ENCODE measurements around the genes EYA3, RAB42 and SRSF4.

- PRO-cap, result bidirectional peak, plus-strand start at chr1:28088833, minus-strand start at chr1:28088610
- RAMPAGE, long total RNA, 4 experiments, result start-site peak on the minus strand in 4 of 4 experiments, at chr1:28088567-28088615 at its widest, 34 to 194 reads per replicate
These were observed at the start of gene EYA3 for GRCh38 chr1:28088065-28089021. TSS of gene EYA3 (minus strand) at chr1:28088610.

GRCh38 chr1:28135292-28136148, 41.0 kb downstream of the PTAFR start:
- PRO-cap, result no peak
- RAMPAGE, long total RNA, 4 experiments, result no peak in any of the 4 experiments

- PRO-cap, result unidirectional peak, minus-strand start at chr1:28193859
- RAMPAGE, long total RNA, 4 experiments, result start-site peak on the minus strand in 3 of 4 experiments, at chr1:28193845-28193976 at its widest, 7 to 51 reads per replicate
These were observed 17.2 kb upstream of the PTAFR start for GRCh38 chr1:28193455-28194333.

GRCh38 chr1:28248868-28249322, 10.4 kb upstream of the SESN2 start:
- PRO-cap, result no peak
- RAMPAGE, long total RNA, 4 experiments, result no peak in any of the 4 experiments

DNA sequence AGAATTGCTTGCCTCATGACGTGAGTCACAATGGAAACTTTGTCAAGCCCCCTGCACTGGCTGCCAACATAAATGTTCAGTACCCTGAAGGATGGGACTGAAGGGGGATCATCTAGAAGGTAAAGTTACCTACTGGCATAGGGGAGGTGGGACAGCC, 4.0 kb downstream of the RCC1 start:
- PRO-cap, result no peak
- RAMPAGE, long total RNA, 4 experiments, result no peak in any of the 4 experiments

- PRO-cap, result no peak
- RAMPAGE, long total RNA, 4 experiments, result no peak in any of the 4 experiments
These were observed 14.4 kb downstream of the RCC1 start for GRCh38 chr1:28520206-28520693.

- PRO-cap, result bidirectional peak, plus-strand start at chr1:28592475, minus-strand start at chr1:28592386
- RAMPAGE, long total RNA, 4 experiments, result no peak in any of the 4 experiments
These were observed at the start of gene RAB42 for GRCh38 chr1:28591804-28592567. TSS of gene RAB42 (plus strand) at chr1:28592265.

DNA sequence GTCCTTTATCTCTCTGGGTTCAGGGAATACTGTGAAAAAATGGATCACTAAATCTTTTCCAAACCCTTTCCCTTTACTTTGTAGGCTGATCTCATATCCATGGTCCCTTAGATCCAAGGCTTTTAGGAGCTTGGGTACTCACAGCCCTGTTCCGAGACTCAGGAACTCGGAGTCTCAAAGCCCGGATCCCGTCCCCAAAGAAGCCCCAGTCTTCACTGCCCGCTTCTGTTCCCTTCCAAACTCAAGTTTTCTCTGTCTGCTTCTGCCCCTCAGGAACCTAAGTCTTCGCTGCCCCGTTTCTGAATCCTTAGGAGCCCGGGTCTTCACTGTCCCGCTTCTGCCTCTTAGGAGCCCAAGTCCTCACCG, 607 bp downstream of the TAF12 start:
- PRO-cap, result no peak
- RAMPAGE, long total RNA, 4 experiments, result no peak in any of the 4 experiments

DNA sequence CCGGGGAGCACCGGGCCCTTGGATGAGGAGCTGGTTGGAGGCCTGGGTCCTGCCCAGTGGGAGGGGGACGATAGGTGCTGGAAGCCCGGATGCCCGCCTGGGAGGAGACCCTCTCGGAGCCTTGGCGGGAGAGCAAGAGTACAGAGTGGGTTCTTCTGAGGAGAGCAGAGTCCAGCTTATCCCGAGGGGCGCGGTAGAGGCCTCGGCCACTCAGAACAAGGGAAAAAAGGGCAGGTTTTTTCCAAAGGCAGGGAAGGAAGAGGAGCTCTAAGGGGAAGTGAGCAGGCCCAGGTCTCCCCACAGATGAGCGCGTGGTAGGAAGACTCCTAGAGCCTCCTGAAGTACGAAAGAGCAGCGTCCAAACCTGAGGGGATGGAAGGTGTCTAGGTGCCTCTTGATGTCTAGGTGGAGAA, 731 bp downstream of the GMEB1 start:
- PRO-cap, result no peak
- RAMPAGE, long total RNA, 4 experiments, result no peak in any of the 4 experiments

DNA sequence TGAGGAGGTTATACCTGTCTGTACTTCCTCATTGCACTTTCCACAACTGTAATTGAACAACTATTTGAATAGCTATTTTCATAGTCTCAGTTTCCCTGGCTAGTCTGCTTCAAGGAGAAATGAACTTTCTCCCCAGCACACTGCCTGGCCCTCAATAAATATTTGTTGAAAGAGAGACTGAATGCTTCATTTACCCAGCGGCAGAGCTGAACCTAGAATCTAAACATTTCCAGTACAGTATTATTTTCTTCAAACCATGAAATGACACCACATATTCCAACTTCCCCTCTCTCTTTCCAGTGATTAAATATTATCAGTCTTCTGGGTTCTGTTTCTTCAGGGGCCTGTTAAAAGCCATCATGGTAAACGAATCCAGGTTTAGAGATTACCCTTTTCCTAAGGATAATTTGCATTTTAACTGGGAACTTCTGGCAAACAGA, 2.7 kb upstream of the YTHDF2 start:
- PRO-cap, result no peak
- RAMPAGE, long total RNA, 4 experiments, result no peak in any of the 4 experiments

- PRO-cap, result no peak
- RAMPAGE, long total RNA, 4 experiments, result no peak in any of the 4 experiments
These were observed 9.5 kb downstream of the YTHDF2 start for GRCh38 chr1:28746318-28746582.

DNA sequence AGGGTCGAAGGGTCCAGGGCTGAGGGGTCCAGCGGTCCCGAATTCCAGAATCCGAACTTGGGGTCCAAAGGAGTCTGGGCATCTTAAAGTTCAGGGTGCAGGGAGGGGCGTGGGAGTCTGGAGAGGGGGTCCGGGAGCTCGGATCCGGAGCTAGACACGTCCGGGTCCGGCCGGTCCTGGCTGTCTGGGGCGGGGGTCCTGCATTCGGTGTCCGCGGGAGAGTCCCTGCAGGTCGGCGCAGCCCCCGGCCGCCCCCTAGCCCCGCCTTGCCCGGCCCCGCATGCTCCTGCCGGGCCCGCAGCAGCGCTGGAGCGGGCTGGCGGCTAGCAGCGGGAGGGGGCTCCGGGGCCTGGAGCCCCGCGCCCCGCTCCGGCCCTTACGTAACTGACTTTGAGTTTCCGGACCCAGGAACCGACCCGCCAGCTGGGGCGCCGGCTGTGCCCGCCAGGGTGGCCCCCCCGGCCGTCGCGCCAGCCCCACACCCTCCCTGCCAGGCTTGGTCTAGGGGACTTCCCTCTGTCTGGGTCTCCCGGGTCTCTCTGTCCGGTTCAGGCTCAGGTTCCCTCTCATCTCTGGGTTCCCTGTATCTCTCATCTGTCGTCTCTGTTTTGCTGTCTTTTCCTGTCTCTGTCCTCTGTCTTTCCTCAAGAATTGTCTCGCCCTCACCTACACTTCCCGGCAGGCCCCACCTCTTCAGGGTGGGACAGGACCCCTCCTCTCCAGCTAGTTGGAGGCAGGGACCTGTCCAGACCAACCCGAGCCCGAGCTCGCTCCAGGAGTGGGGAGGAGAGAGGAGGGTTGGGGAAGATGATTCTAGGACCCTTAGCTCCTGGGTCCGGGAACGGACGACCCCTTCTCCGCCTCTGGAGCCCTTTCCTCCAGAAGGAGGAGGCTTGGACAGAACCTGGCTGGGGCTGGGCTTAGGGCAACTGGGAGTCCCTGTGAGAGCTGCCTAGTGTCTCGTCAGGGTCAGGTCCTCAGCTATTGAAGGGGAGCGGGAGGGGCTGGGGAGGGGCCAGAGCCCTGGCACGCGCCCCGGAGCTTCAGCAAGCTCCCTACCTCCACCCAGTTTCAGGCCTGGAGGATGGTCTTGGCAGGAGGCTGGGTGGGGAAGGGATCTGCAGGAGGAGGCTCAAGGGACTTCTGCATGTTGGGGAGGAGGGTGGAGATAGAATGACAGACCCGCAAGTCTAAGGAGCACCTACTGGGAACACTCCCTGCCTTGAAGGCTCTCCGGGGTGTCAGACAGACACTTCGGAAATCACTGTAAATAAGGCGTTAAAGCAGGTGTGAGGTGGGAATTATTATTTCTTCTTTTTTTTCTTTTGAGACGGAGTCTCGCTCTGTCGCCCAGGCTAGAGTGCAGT, 26.6 kb upstream of the EPB41 start:
- PRO-cap, result unidirectional peak, minus-strand start at position 392 of the sequence
- RAMPAGE, long total RNA, 4 experiments, result no peak in any of the 4 experiments

DNA sequence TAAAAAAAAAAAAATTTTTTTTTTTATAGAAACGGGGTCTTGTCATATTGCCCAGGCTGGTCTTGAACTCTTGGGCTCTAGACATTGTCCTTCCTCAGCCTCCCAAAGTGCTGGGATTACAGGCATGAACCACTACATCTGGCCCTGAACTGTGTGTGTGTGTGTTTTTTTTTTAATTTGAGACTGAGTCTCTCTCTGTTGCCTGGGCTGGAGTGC, 15.9 kb downstream of the EPB41 start:
- PRO-cap, result no peak
- RAMPAGE, long total RNA, 4 experiments, result no peak in any of the 4 experiments

GRCh38 chr1:29119434-29120117, 4.1 kb downstream of the TMEM200B start:
- PRO-cap, result no peak
- RAMPAGE, long total RNA, 4 experiments, result no peak in any of the 4 experiments

GRCh38 chr1:29181365-29182349, at the start of gene SRSF4:
TSS of gene SRSF4 (minus strand) at chr1:29181900.
- PRO-cap, result bidirectional peak, plus-strand start at chr1:29181505, minus-strand start at chr1:29181417; unidirectional peak, minus-strand start at chr1:29181770; bidirectional peak, plus-strand start at chr1:29182193, minus-strand start at chr1:29181911
- RAMPAGE, long total RNA, 4 experiments, result no peak in any of the 4 experiments

- PRO-cap, result no peak
- RAMPAGE, long total RNA, 4 experiments, result no peak in any of the 4 experiments
These were observed 710.3 kb downstream of the MATN1 start for GRCh38 chr1:30013140-30013391.

DNA sequence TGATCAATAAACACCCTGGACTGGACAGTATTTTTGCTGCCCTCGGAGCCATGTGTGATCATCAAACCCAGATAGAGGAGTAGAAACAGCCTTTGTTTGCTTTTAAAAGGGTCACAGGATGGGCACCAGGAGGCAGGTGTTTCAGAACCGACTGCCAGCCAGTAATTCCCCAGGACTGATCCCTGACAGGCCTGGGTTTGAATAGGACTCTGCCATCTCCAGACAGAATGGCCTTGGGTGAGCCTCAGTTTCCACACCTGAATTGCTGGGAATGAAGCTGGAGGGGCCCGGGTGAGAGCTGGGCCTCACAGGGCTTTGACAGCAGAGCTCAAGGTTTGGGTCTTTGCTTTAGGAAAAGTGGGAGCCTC, 532.6 kb downstream of the MATN1 start:
- PRO-cap, result no peak
- RAMPAGE, long total RNA, 4 experiments, result no peak in any of the 4 experiments

GRCh38 chr1:30658928-30659206, 64.5 kb downstream of the MATN1 start:
- PRO-cap, result no peak
- RAMPAGE, long total RNA, 4 experiments, result no peak in any of the 4 experiments

- PRO-cap, result no peak
- RAMPAGE, long total RNA, 4 experiments, result no peak in any of the 4 experiments
These were observed 47.8 kb downstream of the MATN1 start for GRCh38 chr1:30675508-30676089.

DNA sequence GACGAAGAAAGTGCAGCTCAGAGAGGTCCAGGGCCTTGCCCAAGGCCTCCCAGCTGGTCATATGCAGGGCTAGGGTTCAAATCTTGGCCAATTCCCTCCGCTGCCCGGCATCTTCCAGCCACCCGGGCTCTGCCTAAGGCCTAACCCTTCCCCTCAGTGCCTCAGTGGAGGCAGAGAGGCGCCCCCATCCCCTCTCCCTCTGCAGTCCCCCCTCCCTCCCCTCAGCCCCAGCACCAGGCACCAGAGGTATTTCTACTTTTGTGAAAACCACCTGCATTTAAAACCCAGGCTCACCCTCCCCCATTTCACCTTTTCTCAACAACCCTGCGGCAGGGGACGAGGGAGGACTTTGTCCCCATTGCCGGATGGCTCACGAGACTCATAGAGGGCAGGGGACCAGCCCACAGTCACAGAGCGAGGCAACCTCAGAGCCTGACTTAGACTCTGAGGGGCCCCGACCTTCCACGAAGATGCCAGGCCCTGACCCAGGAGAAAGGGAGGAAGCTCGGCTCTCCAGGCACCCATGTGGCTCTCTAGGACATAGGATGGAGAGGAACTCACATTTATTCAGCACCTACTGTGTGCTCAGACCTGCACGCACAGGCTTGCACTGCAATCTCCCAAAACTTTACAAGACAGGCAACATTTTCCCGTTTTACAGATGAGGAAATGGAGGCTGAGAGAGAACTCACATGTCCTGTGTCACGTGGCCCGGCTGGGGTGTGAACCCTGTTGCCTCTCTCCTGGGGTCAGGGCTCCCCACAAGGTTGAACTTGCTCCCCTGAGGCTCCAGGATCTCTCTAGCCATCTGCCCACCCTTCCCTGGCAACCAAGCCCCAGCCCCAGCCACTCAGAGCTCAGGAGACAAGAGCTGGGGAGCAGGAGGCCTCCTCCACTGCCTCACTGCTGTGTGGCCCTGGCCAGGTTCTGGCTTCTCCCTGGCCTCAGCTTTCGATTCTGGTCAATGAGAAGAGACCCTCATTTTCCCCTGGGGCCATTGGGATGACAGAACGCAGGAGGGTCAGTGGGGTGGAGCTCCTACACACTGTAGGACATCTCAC, 12.0 kb downstream of the LAPTM5 start:
- PRO-cap, result no peak
- RAMPAGE, long total RNA, 4 experiments, result no peak in any of the 4 experiments